Brain (tissue), 1 donor: ENCODE results near the genes TIMM10, CNTF, MRPL16, OOSP3 and MS4A6E.

- RRBS, result 1% methylated on average over 9 of the region's 53 CpGs
Measured at GRCh38 chr11:57530564-57531903, at the start of gene TIMM10. TSS of gene TIMM10 (minus strand) at chr11:57530754.

DNA sequence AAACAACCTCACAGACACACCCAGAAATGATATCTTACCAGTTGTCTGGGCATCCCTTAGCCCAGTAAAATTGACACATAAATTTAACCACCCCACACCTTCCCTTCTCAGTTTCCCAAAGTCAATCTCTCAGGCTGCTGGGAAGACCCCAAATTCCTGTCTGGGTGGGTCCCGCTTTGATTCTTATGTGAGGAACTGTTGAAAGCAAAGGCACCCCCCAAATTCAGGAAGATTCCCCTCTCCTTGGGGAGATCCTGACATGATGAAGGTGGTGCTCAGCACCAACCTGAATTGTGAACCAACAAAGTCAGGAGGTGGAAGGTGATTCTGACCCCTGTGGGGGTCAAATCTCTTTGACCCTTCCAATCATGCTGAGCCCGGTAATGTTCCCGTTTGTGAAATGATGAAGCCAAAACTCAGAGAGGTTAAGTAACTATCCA is 18.9 kb downstream of the SERPING1 start:
- RRBS, result no CpG with 5 or more reads among the region's 3 CpGs

GRCh38 chr11:57666723-57667589 is 958 bp upstream of the ZDHHC5 start:
- RRBS, result 2% methylated on average over 5 of the region's 40 CpGs

GRCh38 chr11:58525377-58525602 is 17.4 kb upstream of the OR5B21 start:
- RRBS, result no CpG with 5 or more reads among the region's 4 CpGs

GRCh38 chr11:58619252-58620068 is 3.0 kb upstream of the CNTF start:
- RRBS, result no CpG with 5 or more reads among the region's 7 CpGs

DNA sequence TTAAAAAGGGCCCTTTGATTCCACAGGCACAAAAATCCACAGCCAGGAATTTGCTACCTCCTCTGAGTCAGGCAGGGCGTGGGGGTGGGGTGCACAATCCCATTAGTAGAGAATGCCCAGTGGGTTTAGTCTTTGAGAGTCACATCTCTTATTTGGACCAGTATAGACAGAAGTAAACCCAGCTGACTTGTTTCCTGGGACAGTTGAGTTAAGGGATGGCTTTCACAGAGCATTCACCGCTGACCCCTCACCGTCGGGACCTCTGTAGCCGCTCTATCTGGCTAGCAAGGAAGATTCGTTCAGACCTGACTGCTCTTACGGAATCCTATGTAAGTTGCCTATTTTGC is at the start of gene CNTF:
TSS of gene CNTF (plus strand) at position 128 of the 347 bp plus-strand sequence.
- RRBS, result no CpG with 5 or more reads among the region's 7 CpGs

DNA sequence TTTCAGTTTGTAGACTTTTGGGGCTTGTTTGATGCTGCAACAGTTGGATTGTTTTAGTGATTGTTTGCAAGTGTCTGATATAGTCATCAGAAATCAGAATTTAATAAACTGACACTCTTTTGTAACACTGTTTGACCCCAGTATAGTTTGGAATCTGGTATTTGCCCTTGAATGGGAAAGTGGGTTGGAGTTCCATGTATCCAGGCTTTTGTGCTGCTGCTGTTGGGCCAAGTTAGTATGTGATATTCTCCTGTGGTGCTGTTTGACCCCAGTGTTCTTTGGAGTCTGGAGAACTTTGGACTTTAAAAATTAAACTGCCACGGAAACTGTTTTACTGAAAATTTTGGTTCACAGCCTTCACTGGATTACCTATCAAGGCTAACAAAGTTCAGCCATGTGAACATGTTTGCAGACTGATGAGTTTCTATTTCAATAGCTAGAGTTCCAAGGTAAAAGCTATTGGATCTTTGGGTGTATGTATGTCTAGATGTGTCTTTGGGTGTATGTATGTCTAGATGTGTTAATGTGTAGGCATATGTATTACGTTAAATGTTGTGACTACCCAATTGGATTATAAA is 754 bp downstream of the GLYATL1 start:
- RRBS, result no CpG with 5 or more reads among the region's 2 CpGs

DNA sequence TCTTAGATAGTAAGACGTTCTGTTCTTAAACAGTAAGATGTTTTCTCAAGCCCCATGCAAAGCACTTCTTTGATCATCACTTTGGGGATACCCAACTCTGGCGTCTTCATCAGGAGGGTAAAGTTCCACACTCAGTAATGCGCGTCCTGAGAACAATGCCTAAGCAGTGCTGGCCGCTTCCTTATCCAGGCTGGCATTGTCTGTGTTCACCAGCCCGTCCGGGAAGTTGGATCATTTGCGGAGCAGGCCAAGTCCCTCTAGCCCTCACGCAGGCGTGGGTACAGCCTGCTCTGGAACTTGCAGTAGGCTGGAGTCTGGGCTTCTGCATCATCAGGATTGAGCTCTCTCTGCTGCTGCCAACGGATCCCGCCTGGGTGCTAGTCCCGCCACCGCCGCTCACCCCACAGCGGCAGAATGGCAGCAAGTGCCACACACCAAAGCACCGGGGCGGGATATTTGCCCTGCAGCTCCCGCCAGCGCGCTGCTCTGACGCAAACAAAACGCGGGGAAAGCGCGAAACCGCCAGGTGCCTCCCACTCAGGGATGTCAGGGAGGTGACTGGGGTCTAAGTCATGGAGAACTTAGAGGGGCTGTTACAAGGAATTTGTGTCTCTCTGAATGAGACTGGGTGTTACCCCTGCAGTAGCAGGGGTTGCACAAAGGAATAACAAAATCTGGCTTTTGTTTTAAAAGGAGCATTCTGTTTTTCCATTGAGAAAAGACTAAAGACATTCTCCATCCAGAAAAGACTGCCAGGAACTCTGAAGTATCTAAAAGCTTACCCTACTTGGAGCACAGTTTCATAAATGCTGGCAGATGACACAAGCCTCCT is 29.1 kb downstream of the GLYATL1 start:
- RRBS, result no CpG with 5 or more reads among the region's 27 CpGs

DNA sequence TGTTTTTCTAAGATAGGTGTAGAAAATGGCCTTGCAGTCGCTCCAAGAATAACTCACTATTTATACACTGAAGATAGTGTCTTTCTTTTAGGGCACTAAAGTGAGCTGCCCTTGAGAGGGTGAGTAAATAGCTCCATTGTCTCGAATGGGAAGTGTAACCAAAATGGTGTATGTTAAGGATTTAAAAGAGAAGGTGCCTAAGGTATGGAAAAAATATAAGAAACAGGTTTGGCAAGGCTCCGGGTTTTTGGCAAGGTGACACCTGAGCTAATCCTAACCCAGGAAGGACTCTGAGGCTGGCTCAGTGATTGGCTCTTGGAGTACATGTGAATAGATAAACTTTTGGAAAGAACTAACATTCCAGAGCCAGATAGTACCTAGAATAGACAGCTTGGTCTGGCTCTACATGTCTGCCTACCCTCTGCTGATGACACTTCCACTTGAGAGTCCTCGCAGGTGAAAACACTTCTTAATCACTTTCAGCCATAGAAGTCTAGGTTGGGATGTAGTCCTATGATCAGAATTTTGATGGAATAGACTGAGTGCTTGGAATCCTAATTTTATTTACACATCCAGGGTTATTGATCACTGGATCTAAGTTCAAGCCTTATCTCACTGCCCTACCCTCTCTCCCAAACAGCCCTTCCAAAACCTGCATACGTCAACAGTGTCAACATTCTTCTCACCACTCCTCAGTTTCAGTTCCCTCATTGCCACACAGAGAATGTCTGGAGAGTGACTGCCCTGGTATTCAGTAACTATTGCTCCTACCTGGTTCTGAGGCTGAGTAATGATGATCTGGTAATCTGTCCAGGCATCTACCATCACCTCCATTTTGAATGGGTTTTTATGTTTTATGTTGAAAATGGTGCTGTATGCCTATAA is 59.8 kb downstream of the GLYATL1 start:
- RRBS, result no CpG with 5 or more reads among the region's 5 CpGs

DNA sequence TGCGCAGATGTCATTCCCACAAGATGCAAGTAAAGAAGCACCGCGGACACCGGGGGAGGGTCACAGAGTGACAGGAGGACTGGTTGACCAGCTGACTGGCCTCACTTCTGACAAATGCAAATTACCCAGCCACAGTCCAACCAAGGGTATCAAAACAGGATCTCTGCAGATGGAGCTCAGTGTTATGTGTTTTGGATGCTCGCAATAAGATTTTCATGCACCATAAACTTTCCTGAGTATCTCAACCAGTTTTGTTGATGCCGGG is 27.4 kb upstream of the GLYATL1B start:
- RRBS, result no CpG with 5 or more reads among the region's 6 CpGs

- RRBS, result no CpG with 5 or more reads among the region's 2 CpGs
Measured at GRCh38 chr11:59218754-59219470, 6.2 kb upstream of the MPEG1 start.

- RRBS, result no CpG with 5 or more reads among the region's 3 CpGs
Measured at GRCh38 chr11:59223562-59224118, 10.9 kb upstream of the MPEG1 start.

DNA sequence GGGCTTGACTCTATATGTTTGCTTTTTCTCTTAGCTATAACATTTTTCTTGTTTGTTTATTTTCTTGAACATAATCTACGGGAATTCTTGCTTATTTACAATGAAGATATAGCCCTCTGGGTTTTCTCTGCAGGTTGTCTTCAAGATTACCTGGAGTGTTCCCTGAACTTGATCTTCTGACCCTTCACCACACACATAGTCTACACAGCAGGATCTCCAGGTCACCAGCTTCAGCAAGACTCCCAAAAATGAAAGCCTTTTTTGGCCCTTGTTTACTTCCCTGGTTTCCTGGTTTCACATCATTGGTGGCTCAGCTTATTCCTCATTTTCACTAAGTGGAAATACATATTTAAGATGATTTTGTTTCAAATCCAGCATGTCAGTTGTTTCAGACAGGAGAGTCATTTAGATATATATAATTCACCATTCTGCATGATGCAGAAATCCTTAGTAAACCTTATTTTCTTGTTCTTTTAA is 41.5 kb upstream of the MPEG1 start:
- RRBS, result no CpG with 5 or more reads among the region's 1 CpG

DNA sequence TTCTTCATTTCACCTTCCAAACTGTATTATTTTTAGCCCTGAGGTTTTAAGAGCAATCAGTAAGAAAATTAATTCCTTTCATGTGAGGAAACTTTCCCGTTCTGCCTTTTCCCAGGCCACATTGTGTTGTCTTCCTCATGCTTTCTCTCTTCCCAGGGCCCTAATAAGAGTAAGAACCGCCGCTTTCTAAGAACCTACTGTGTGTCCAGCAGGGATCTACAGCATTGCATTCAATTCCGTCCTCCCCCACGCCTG is 46.6 kb downstream of the OR4D9 start:
- RRBS, result no CpG with 5 or more reads among the region's 5 CpGs

DNA sequence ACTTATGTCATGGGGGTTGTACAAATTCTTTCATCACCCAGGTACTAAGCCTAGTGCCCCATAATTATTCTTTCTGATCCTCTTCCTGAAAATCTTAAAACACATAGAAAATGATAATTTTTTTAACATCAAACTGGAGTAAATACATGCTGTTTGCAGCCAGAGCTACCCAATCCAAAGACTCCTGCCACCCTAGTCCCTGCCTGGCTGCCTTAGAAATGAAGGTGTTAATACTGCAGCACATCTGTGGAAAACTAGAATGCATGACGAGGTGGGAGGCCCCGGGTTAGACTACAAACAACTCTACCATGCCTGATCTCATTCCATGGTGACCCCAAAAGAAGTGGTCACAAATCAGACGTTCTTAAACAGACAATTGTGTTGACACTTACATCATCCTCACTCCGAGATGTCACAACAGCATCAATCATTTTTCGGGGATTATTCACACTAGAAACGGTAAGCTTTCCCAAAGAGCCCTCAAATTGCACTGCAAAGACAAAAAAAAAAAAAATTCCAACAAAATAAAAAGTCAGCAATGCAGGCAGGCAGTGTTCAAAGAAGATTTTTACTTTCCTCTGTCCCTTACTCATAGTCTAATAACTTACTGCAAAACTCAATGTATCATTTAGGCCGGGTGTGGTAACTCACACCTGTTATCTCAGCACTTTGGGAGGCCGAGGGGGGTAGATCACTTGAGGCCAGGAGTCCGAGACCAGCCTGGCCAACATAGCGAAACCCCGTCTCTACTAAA is 17.5 kb downstream of the PATL1 start:
- RRBS, result no CpG with 5 or more reads among the region's 11 CpGs

DNA sequence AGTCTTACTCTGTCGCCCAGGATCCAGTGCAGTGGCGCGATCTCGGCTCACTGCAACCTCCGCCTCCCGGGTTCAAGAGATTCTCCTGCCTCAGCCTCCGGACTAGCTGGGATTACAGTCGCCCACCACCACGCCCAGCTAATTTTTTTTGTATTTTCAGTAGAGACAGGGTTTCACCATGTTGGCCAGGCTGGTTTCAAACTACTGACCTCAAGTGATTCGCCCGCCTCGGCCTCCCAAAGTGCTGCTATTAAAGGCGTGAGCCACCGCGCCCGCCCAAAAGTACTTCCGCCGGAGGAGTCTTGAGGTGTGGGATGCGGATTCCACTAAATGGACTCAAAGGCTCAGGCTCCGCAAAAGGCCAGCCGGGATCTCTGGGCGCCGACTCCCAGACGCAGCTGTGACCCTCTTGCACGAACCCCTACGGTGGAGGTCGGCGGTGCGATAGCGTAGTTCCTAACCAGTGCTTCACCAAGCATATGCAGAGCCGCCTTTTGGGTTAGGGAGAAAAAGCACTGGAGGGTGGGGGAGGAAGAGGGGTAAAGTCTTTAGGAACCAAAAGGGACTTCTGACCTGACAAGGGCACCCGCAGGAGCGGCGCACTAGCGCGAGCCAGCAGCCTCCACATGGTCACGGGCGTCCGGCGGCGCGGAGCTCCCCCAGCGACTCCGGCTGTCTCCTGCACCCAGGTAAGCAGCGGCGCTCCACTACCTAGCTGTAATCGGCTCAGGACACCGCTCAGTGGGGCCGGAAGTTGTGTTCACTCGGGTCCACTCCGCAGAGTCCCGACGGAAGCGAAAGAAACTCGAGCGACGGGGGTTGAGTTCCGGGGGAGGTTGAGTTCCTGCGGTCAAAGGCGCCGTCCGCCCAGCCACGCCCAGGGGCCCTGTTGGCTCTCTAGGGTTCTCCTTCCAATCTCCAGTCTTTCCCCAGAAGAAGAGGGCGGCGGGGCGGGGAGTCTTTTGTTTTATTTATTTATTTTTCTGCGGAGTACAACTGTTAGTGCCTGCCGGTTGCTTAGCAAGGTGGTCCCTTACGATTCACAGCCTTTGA is at the start of gene MRPL16:
TSS of gene MRPL16 (minus strand) at position 748 of the 1,053 bp plus-strand sequence.
- RRBS, result 1% methylated on average over 17 of the region's 69 CpGs

DNA sequence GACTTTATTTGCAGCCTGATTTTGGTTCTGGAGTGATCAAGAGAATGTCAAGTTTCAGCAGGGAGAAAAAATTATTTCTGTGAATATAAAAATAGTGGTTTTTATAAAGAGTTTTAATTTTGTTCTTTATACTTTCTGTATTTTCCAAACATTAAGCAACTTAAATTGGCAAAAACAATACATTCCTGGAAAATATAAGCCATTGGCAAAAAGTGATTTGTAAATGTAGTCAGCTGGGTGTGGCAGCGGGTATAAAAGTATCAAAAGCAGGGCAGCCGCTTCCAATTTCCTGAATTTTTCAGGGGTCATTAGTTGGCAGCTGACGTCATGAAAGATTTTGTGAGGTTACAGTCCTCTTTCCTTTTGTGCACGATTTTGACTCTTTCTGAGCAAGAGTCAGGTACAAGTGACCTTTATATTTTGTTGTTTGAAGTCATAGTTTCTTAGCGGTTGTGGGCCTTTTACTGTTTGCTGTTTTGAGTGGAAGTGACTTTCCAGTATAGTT is at the start of gene OOSP3:
TSS of gene OOSP3 (plus strand) at position 301 of the 505 bp plus-strand sequence.
- RRBS, result no CpG with 5 or more reads among the region's 5 CpGs

DNA sequence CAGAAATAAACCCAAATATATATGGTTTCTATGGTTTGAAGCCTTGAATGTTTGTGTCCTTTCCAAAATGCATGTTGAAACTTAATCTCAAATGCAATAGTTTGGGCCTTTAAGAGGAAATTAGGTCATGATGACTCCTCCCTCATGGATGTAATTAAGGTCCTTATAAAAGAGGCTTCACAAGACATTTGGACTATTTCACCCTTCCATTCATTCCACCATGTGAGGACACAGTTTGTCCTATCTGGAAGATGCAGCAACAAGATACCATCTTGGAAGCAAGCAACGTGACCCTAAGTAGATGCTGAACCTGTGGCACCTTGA is at the start of gene MS4A6E:
TSS of gene MS4A6E (plus strand) at position 196 of the 324 bp plus-strand sequence.
- RRBS, result no CpG with 5 or more reads among the region's 1 CpG

GRCh38 chr11:60363908-60364494 is 14.3 kb upstream of the MS4A7 start:
- RRBS, result no CpG with 5 or more reads among the region's 4 CpGs